SK-MEL-5 (cell line): ENCODE measurements around a stretch of chr1.

RAMPAGE:
- cytosol, long total RNA, result no peak
- long total RNA, result no peak
- nucleus, long total RNA, result no peak
These were observed 79.9 kb upstream of the F3 start for GRCh38 chr1:94621347-94621879.

RAMPAGE:
- cytosol, long total RNA, result no peak
- long total RNA, result no peak
- nucleus, long total RNA, result no peak
These were observed 138.0 kb upstream of the F3 start for GRCh38 chr1:94679235-94680308.

DNA sequence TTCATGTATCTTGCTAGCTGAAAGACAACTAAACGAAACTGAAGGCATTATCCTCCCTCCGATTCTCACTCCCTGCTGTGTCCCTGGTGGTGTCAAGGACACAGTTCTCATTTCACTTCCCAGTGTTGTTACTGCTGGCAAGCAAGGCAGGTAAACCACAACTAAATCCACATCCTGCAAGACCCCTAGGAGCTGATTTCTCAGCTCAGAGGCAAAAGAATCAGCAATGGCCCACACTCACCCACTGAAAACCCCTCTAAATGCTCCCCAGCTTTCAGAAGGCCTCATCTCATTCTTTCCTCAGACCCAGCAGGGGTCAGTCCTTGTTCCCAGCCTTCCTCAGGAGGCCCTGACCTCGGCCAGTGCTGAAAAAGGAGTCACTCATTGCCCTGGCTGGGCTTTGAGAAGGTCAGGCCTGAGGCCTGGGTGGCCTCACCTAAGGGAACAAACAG lies 117.9 kb upstream of the SLC44A3 start:
RAMPAGE:
- cytosol, long total RNA, result no peak
- long total RNA, result no peak
- nucleus, long total RNA, result no peak

DNA sequence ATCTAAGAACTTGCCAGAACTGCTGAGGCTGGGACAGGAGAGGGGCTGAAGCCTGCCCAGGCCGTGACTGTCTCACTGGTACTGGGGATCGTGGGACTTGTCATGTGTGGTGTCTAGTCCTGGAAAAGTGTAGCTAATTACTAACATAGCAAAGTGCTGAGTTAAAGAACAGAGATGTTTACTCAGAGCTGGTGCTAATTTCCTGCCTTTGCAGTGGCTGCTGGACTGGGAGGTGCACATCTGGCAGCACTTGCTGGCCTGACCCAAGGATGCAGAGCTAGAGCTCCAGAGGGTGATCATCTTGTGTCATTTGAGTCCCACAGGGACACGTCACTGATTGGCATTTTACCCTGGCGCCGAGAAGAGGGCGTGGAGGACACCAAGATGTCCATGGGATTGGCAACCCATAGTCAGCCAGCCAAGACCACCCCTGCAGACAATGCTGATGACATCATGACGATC lies 110.2 kb upstream of the SLC44A3 start:
RAMPAGE:
- cytosol, long total RNA, result no peak
- long total RNA, result no peak
- nucleus, long total RNA, result no peak

DNA sequence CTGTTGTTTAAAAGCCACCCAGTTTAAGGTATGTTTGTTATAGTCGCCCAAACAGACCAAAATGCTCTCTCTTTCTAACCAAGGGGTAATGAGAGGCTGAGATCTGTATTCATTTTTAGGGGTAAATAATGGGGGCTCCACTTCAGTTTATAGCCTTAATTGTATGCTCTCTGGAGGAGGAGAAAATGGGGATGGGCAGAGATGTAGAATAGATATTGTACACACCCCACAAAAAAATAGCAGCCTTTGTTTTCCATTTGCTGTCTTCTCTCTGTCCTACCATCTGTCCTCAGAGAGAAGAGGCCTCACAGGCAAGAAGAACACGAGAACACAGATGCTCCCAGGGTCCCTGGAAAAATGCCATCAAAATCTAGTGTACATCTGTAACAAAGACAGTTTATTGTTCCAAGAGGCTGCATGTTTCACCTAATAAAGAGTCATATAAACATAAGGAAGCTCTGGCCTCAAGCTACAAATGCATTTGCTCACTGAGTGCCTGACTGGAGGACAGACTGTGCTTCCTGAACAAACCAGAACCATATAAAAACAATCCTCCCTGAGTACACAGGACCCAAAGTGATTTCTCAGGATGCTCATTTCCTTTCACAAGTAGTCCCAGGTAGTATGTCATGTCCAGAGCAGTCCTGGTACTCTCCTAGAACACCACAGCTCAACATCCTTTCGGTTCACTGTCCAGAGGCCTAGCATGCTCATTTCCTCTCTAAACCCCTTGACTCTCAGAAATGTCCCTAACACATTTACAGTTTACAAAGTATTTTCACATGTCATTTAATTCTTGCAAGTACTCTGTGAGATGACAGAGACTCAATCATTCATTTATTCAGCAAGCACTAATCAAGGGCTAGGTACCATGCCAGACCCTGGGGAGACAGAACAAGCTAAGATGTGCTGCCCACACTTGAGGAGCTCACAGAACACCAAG lies 76.3 kb upstream of the SLC44A3 start:
RAMPAGE:
- cytosol, long total RNA, result no peak
- long total RNA, result no peak
- nucleus, long total RNA, result no peak

DNA sequence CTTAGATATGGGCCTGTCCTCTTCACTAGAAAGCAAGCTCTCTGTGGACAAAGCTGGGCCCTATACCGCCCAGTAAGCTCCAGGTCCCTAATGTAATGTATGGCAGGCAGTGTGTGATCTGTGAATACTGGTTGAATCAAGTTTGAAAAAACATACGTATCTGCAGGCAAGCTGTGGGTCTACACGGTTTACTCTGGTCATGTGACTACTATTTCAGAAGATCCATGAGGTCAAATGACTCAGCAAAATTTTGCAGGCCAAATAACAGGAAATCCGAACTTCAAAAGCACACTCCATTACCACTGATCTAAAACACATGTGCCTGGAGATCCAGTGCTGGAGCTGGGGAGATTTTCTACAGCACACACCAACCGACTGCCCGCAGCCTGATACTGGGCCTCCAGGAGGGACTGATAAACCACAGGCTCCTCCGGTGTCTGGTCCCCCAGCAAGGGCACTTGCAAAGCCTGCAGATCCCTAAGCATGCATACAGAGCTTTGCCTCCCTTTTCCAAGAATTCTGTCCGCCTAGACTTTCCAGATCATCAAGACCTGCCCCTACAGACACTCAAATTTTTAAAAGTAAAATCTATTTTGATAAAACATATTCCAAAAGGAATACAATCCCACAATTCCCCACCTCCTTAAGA lies 64.4 kb upstream of the SLC44A3 start:
RAMPAGE:
- cytosol, long total RNA, result no peak
- long total RNA, result no peak
- nucleus, long total RNA, result no peak

DNA sequence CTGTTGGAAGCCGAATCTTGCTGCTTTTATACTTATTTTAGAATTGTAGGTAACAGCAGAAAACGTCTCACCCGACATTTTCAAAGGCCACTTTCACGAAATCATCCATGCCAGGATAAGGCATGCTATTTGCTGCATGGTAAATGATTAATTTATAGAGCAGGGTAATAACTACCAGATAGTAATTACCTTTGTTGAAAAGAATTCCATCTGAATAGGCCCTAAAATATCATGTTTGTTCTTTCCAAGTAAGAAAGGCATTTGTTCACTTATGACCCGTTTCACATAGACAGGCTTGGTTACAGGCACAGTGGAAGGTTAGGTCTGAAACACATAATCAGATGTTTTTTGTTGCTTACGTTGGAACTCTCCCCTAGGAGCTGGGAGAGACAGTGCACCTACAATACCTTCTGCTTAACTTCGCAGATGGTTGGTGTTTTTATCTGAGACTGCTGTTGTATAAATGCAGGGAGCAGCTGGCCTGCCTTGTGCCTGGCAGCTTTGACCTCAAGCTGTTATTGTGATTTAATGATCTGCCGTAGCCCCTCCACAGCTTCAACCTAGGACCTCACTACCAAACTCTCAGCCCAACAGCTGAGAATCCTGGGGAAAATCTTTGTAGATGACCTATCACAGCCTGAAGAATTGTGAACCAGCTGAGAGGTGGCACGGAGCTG lies 1.6 kb downstream of the SLC44A3 start:
RAMPAGE:
- cytosol, long total RNA, result no peak
- long total RNA, result no peak
- nucleus, long total RNA, result no peak

DNA sequence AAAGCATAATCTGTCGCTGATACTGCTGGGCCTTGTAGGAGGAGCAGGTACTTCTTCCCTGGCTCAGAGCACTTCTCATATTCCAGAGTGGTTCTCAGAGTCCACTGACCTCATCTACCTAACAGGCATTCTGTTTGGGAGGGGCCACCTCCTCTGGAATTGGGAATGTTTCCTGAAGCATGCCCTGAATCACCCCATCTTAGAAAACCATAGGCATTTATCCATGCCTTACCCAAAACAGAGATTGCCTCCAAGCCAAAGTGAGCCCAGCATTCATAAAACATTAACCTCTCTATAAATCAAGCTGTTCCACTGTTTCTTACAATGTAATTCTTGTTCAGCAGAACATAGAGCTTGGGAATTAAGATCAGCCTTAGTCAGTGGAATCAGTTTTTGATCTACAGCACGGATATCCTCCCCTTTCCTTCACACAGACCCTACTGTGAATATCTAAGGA lies 35.2 kb downstream of the SLC44A3 start:
RAMPAGE:
- cytosol, long total RNA, result no peak
- long total RNA, result no peak
- nucleus, long total RNA, result no peak

DNA sequence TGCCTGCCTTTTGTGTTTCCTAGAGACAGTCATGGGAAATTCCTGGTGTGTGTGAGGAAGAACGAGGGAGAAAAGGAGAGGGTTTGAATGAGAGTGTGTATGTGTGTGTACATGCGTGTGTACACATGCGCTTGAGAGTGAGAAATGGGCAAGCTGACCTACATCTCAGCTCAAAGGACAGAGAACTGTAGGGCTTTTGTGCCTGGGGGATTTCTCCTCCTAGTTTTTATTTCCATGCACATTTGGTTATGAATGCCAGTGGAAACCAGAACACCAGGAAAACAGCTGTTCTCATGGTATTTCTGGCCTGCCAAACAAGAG lies 45.1 kb downstream of the SLC44A3 start:
RAMPAGE:
- cytosol, long total RNA, result no peak
- long total RNA, result no peak
- nucleus, long total RNA, result no peak

DNA sequence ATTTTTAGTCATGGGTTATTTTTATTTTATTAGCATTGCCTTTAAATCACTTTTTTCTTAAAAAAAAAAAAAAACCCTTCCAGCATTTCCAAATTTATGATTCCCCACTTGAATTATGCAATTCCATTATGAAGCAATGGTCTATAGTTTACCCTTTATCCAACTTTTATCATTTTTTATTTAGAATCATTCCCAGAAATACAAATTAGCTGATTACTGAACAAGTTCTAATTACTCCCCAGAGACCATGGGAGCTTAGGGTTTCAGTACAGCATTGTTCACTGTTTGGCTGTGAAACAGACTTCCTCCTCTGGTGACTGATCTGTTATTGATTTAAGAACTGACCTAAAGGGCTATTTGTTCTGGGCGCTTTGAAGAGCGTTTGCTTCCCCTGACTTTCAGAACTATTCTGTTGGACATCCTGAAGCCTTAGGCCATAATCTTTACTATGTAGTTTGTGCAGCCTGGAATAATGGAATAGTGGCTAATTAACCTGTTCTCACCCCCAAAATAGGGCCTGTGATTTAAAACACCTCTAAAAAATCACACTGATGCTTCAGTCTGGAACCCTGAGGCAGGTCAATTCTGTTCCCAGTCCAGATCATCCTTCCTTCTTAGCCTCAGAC lies 58.8 kb downstream of the ALG14 start:
RAMPAGE:
- cytosol, long total RNA, result no peak
- long total RNA, result no peak
- nucleus, long total RNA, result no peak

RAMPAGE:
- cytosol, long total RNA, result no peak
- long total RNA, result no peak
- nucleus, long total RNA, result no peak
These were observed 49.0 kb downstream of the ALG14 start for GRCh38 chr1:95023687-95024149.

GRCh38 chr1:95073136-95073439 lies 337 bp upstream of the ALG14 start:
RAMPAGE:
- cytosol, long total RNA, result no peak
- long total RNA, result no peak
- nucleus, long total RNA, result no peak

DNA sequence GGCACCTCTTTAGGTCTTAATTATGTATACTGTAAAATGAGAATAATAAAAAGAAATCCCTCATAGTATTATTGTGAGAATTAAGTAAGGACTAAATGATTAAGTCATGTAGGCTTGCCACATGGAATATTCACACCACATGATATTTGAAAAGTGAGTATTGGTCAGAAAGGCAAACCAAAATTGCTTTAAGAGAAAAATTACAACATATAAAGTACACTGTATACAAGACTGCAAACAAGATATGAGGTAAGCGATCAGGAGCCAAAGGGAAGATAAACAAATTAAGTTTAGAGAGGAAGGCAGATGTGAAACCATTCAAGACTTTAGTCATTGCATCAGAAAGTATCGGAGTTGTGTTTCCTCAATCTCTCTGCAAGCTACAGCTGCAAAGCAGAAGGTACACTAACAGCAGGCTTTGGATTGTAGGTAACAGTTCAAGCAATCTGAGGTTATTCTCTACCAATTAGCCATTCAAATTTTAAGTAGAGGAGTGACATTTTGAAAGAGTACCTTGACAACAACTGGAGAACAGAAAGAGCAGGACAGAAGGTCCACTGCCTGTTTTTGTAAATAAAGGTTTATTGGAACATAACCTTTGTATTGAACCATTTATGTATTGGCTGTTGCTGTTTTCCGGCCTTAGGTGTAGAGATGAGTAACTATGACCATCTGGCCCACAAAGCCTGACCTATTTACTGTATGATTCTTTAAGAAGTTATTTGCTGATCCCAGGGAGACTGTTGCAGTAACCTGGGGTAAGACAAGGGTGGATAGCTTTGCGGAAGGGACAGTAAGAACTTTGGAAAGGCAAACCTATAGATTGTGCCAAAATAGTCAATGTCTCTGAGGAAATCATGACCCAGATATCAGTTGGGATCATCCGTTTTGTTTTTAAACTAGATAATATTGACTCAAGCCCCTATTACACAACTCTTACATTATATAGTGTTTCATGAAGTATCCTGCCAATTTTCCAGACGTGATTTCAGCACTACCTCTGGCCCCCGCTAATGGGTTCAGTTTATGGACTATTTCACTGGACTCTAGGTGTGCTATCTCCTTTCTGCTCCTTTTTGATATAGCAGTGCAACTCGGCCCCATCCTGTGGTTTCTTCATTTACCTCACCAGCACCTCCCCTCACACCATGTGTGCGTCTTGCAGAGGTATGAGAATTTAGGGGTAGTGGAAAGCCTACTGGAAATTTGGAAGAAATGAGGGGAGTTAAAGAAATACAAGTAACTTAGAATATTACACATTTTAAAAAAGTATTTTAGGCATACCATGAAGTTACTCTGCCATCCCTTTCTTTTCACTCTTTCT lies 21.0 kb upstream of the TLCD4 start:
RAMPAGE:
- cytosol, long total RNA, result no peak
- long total RNA, result no peak
- nucleus, long total RNA, result no peak

DNA sequence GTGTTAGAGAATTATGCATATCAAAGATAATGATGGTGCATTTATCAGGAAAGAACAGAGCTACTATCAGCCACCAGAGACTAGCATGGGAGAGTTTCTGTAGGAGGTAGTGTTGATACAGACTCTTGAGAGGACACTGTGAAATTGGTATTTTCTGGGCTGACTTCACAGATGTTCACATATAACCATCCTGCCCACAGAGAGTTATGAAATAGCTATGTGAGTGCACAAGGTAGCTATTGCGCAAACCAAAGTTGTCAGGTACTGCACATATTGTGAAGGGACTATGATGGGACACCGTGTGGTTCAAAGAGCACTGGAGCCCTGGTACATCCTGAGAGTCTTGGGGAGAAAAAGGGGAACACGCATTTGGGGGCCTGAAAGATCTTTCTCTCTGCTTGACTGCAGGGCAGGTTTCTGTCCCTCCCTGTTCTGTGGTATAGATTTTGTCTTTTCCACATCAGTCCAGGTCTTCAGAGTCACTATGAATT lies 1.4 kb upstream of the TLCD4 start:
RAMPAGE:
- cytosol, long total RNA, result no peak
- long total RNA, result no peak
- nucleus, long total RNA, result no peak

GRCh38 chr1:97286698-97287107 lies 565.1 kb downstream of the PTBP2 start:
RAMPAGE:
- cytosol, long total RNA, result no peak
- long total RNA, result no peak
- nucleus, long total RNA, result no peak

GRCh38 chr1:97658571-97659502 lies 262.0 kb downstream of the DPYD start:
RAMPAGE:
- cytosol, long total RNA, result no peak
- long total RNA, result no peak
- nucleus, long total RNA, result no peak

DNA sequence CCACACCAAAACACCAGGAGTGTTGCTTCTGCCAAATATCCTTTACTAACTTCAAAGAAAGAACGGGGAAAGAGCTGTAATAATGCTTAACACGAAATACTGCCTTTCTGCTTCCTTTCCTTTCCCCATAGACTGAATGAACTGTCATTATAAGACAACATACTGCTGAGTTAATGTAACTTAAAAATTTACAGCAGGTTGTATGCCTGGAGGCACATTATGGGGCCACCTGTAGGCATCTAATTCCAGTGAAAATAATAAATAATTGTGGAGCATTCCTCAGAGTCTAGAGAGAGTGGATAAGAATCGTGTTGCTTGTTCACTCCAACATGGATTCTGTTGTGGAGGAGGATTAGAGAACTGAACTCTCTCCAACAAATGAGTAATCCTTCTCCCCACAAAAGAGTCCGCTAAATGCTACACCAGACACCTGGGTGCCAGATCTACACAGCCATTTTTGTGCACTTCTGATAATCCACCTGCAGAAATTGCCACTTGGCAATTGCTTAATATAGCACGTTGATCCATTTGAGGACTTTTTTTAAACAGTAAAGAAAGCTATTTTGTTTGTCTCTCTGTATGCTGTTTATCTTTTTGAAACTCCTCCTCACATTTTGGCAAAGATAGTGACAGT lies 113.6 kb upstream of the DPYD start:
RAMPAGE:
- cytosol, long total RNA, result no peak
- long total RNA, result no peak
- nucleus, long total RNA, result no peak

DNA sequence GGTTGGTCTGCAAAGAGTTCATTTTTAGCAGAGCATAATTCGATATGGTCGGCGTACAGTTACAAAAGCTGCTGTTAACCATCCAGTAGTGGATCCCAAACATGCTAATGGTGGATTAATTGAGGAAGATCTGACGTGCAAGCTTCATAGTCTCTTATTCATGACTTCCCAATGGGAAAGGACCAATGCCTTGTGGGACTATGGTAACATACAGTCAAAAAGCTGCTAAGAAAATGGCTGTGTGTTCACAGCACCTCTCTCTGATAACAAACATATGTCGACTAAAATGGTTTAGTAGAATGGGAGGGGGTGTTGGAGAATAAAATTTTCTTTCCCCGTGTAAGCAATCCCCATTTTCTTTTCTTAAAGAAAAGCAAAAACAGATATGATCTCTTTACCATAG lies 128.9 kb upstream of the DPYD start:
RAMPAGE:
- cytosol, long total RNA, result no peak
- long total RNA, result no peak
- nucleus, long total RNA, result no peak

GRCh38 chr1:98053179-98054168 lies 132.6 kb upstream of the DPYD start:
RAMPAGE:
- cytosol, long total RNA, result no peak
- long total RNA, result no peak
- nucleus, long total RNA, result no peak

DNA sequence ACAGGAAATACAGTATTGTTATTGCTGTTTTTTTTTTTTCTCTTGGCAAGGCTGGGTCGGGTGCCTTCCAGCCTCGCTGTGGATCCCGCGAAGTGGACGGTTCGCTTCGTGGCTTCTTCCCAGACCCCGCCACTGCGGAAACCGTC lies 388 bp upstream of the SNX7 start:
RAMPAGE:
- cytosol, long total RNA, result no peak
- long total RNA, result no peak
- nucleus, long total RNA, result no peak